ENCODE measurements around a stretch of chr13.

DNA sequence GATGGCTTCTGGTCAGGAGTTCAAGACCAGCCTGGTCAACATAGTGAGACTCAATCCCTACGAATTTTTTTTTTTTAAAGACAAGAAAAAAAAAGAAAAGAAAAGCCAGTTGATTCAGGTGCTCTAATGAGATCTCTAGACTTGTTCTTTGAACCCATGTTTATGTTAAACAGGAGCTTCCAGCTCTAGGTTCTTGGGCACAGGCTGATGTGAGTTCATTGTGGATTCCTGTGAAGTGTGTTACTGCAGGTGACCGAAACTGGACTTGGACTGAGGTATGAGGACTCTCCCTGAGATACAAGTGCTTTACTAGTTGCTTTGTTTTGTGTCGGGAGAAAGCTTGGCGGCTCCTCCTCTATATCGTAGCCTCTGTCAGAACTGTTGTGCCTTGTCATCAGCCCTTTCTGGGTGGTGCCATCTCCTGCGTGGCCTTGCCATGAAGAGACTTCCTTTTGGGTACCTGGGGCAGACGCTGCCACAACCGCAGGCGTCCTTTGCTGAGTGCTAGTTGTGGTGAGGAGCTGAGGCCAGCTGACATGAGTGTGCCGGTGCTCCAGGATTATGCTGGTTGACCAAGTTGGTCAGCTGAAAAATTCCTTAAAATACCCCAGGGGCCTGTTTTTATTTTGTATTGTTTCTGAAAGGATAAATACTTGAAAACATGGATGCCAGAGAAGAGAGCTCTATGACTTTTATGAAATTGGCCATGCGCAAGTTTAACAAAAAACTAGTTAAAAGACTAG, 124.5 kb downstream of the AKAP11 start:
- RRBS: no CpG with 5 or more reads among the region's 11 CpGs

- RRBS: no CpG with 5 or more reads among the region's 4 CpGs
Observed at GRCh38 chr13:42708185-42708741, 73.1 kb upstream of the FAM216B start.

- RRBS: no CpG with 5 or more reads among the region's 6 CpGs
Observed at GRCh38 chr13:42716069-42716433, 65.3 kb upstream of the FAM216B start.

DNA sequence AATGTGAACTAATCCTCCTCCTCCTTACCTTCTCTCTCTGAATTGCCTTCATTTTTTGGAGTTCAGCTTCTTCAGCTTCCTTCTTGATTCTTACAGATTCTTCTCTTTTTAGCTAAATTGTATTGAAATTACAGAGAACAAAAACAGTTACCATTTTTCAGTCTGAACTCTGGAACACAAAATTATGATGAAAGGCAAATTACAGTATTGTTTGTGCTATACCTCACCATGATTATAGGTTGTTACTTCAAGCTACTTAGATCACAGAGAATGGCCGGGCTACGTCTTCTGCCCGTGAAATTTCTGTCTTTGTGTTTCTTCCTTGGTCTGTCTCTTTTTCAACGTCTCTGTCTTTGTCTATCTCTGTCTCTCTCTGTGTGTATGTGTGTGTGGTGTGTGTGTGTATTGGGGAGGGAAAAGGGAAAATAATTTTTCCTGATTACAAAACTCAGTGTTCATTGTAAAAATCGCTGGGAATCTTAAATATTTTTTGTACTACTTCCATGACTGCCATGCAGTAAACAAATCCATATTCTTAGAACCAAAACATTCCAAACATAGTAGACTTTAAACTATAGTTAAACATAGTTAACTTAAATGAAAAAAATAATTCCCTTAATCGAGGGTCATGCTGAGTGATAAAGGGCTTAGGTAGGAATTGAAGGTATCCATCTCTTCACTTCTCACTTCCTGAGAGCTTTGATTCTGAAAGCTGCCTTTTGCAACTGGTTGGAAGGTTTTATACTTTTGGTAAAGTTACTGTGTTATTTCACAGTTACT, 28.6 kb downstream of the EPSTI1 start:
- RRBS: no CpG with 5 or more reads among the region's 6 CpGs

DNA sequence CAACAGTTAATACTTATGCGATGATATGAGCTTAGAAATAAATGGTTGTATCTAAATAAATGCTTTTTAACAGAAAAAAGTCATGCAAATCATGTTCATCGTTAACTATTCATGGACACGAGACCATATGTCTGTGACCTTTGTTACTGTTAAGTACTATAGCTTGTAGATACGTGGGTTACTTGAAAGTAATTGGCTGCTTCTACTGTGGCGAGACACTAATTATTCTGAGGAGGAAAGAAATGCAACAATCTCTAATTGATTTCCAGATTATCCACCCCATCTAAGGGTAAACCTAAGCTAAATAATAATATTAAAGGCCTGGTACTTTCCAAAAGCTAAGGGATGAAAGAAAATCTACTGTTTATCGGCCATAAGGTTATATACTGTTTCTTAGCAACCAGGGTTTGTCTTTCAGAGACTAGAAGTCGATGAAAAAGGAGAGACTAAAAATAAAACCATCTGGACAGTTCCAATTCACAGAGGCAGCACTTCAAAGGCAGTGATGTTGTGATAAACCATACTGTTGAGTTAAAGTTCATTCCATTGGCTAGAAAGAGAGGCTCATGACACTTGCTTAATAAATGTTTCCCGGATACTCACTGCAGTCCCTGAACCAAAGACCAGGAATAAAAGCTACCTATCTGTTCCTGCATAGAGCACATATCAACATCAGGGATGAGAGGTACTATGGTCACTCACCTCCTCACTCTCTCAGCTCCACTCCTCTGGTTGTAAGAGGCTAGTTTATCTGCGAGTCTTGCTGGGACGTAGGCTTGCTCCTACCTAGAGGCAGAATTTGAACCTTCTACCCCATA, 1.4 kb downstream of the EPSTI1 start:
- RRBS: no CpG with 5 or more reads among the region's 10 CpGs

DNA sequence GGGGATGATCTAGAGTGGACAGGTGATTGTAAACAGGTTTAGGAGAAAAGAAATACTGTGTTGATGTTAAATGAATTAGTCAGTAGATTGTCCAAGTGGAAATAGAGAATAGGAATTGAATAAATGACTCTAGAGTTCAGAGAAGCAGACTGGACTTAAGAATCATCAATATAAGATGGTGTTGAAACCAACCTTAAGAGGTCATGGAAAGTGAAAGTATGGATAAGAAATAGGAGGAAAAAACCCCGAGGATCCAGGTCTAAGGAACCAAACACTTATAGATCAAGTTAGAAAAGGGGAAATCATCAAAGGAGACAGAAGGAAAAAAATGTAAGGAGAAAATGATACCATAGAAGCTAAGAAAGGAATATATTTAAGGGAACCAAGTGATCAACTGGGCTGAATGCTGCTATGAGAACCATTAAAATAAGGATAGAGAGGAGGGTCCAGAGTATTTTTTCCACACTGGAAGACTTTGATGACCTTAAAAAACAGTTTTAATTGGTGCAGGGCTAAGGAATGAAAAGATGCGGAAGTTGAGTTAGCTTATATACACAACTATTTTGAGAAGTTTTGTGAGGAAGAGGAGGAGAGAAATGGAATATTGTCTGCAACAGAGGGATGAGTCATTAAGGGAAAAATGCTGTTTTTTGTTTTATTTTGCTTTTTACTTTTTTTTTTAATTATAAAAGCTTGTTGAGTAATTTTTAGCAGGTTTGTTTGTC, 72.1 kb downstream of the DNAJC15 start:
- RRBS: no CpG with 5 or more reads among the region's 2 CpGs

DNA sequence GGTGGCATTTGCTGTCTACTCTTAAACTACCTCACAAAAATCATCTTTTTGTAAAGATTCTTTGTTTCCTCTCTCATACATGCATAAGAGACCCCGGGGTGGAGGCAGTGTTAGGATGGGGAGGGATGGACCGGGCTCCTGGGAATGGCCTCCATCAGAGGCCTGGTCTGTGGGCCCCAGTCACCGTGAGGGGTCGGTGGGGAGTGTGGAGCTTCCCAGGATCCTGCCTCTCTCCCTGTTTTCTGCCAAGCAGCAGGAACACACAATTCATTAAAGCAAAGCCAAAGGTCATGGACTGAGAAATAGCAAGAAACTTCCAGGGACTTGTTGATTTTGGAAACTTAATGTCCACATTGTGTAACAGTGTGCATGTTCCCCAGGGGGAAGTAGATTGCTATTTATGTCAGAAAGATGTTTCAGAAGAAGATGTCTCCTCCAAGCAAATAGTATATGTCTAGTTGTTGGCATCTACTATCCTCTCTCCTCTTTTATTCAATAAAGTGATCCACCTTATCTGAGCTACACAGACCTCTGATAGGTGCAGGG, 241.3 kb downstream of the ENOX1 start:
- RRBS: 29% methylated on average over 1 of the region's 4 CpGs

GRCh38 chr13:43878936-43879313, 615 bp downstream of the CCDC122 start:
- RRBS: 2% methylated on average over 19 of the region's 30 CpGs

DNA sequence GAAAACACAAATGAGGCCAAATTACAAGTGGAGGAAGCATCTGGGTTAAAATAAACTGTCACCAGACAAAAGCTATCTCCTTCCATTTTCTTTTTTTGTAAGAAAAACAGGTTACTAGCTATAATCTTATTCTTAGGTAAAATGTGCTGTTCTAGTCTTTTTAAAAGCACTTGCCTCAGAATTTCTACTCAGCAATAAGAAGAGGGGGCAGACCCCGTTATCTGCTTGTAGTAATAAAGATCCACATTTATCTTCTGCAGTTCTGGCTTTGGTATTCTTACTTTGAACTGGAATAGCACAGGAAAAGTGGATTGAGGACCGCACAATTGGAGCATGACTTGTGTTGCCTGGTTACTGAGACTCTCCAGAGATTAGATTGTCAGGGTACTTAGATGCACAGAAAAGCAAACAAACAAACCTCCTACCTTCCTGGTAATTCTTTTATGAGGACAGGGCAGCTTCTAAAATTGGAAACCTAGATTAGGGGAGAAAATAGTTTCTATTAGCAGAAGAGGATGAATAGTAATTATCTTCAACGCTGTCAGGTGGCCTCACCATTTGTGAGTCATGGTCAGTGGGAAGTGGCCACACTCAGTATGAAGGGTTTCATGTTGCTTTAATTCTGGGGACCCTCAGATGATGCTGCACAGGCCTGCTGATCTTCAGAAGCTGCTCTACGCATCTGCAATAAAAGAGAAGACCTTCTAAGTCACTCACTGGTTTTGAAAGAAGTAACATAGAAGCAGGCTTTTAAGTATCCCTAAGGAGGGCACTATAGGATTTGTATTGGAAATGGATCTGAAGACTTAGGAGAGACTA, 106.7 kb downstream of the LACC1 start:
- RRBS: no CpG with 5 or more reads among the region's 4 CpGs

- RRBS: no CpG with 5 or more reads among the region's 5 CpGs
Observed at GRCh38 chr13:44108206-44109125, 52.6 kb downstream of the SMIM2 start.

GRCh38 chr13:44141221-44142189, 19.6 kb downstream of the SMIM2 start:
- RRBS: 7% methylated on average over 1 of the region's 56 CpGs

DNA sequence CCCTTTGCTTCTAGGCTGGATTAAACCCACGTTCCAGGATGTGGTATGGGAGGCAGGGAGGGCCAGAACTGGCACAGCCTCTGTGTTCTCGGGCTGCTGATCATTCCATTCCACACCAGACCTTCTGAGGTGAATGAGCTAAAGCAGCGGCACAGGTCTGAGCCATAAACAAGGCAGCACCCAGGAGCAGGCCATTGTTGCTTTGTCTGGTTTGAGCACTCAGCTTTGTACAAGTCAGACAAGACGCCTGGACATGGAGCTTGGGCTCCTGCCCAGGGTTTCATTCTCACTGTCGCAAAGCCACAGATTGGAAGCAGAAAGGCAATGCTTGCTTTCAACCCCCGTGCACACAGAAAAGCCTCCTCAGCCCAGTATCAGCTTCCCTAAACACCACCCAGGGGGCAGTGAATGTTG, 5.5 kb downstream of the SMIM2 start:
- RRBS: no CpG with 5 or more reads among the region's 6 CpGs

DNA sequence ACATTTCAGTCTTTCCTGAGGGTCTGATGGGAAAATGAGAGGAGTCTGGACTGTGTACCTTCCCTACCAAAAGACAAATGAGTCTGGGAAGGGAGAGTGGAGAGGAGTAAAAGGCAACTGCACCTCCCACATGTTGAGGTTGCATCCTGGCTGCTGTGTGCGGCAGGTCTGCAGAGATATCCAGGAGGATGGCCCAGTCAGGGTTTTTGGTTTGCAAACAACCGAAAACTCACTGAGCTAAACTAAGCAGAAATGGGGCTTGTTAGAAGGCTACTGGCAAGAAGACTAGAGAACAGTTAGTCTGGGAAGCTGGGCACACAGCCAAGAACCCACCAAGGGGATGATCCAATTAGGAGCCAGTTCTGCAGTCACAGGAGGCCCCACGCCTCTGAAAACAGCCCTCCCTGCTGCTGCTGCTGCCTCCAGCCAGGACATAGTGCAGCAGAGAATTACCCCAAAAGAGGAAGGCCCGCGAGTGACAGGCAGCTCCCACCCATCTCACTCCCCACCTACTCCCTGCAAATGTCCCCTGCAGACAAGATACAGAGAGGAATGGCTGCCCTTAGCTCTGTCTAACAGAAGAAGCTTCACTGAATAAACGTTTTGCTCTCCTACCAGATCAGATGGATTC, 41.2 kb upstream of the SERP2 start:
- RRBS: no CpG with 5 or more reads among the region's 6 CpGs

- RRBS: no CpG with 5 or more reads among the region's 6 CpGs
Observed at GRCh38 chr13:44364470-44365180, 9.0 kb upstream of the SERP2 start.

DNA sequence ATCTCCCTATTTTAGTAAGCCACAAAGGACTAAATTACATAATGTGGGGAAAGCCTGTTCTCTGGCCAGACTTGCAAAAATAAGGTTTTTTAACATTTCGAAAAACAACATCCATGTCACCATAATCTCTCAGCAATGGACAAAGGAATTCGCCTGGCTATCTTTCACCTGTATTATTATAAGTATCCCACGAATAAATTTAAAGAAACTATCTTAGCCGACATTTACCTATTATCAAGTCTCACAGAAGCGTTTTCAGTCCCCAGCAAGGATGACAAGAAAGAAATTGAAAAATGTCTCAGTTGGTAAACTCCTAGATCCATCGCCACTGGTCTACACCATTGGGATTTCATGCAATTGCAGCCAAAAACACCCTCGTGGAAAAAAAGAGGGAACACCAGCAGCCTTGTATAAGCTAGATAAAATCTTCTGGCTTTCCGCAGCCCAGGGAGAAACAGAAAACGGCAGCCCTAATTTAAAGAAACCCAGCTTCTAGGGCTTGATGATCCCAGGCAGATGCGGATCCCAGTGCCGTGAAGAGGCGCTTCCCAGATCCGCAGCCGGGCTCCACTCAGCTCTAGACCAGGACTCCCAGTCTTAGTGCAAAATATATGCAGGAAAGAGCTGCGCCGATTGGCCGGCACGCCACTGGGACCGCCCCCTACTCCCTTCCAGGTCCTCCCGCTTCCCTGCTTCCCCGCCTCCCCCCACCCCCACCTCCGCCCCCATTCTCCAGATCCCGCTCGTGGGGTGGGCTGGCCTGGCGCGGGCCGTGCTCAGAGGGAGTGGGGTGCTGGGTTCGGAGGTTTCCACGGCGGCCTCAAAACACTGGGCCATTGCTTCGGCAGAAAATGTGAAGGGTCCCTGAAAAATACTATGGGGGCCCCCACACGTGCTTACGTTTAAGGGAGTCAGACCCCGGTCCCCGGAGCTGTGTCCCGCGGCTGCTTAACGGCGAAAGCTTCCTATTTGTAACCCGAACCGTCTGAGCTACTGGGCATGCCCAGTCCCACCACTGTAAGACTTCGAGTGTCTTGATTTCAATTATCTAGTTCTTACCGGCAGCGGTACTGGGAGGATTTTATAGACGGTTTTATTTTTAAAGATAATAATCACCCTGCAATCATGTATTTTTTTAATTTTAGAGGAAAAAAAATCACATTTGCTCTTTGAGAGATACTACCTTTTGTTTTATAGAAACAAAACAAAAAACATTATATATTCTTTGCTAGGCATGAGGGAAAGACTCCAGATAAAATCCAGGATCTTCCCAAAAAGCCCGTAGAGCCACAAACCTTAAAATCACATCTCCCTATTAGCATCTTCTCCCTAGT, 63.1 kb downstream of the SERP2 start:
- RRBS: 2% methylated on average over 4 of the region's 46 CpGs

DNA sequence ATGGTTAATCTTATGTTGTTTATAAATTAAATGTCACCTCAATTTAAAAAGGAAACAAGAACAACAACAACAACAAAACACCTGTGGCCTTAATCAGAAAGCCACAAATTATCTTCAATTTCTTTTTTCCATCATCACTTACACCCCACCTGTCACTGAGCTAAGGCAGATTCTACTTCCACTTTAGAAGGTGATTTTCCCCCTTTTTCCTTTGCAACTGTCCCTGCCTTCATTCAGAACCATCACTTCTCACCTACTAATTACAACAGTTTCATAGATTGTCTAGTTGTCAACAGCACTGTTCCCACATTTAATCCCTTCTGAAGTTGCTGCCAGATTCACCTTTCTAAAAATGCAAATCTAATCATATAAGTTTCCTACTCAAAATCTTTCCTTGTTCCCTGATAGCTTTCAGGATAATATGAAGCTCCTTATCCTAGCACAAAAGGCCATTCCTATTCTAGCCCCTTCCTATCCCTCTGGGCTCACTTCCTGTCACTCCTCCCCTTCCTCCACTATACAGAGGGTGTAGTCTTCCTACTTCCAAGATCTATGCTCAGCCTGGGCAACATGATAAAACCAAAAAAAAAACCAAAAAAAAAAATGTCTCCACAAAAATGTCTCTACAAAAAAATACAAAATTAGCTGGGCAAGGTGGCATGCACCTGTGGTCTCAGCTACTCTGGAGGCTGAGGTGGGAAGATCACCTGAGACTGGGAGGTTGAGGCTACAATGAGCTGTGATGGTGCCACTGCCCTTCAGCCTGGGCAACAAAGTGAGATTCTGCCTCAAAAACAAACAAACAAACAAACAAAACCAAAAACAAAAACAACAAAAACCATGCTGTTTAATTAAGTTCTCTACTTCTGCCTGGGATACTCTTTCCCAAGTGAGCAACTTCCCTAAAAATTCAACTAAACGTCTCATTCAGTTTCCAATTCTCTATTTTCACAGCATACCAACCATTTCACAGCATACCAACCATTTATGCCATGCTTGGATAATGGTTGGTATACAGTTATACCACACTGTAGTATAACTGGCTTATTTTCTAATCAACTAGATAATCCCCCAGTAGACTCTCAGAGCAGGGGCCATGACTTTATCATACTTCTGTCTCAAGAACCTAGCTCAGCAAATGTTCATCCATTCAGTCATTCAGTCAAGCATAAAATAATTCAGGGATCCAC, 78.2 kb downstream of the TSC22D1 start:
- RRBS: no CpG with 5 or more reads among the region's 1 CpG

GRCh38 chr13:44734354-44734893, 158.3 kb upstream of the TSC22D1 start:
- RRBS: no CpG with 5 or more reads among the region's 2 CpGs

GRCh38 chr13:44745262-44745730, 169.2 kb upstream of the TSC22D1 start:
- RRBS: no CpG with 5 or more reads among the region's 9 CpGs

DNA sequence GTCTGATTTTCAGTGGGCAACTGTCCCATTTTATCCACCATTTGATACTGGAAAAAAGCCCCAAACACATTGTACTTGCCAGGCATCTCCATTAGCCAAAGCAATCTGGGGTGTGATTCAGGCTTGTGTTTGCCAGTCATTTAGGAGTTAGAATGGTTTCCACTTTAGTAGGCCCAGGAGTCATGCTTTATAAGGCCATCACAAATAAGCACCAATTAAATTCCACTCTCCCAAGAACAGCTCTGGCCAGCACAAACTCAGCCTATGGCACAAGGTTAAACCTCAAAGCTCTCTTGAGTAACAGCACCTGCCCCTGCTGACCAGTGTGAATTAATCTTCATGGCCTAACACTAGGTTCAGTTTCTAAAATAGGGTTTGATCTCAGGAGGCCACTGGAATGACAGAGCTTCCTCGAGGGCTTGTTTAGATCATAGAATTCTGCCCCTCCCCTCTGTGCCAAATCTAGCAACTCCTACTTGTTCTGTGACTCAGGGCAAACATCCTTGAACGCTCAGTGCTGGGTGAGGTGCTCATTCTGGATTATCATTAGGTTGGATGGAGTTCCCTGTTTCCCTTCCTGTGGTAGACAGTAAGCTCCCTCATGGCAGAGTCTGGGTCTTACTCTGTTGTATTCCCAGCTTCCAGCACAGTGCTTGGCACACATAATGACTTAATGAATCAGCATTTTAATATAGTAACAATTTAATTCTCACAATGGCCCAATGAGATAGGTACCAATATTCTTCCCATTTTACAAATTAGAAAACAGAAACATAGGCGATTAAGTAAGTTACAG, 66.9 kb downstream of the NUFIP1 start:
- RRBS: no CpG with 5 or more reads among the region's 3 CpGs

All from NB4 (cell line).